Thoracic aorta (tissue), 1 donor: ENCODE data around the genes ARCN1 and CXCR5.

DNA sequence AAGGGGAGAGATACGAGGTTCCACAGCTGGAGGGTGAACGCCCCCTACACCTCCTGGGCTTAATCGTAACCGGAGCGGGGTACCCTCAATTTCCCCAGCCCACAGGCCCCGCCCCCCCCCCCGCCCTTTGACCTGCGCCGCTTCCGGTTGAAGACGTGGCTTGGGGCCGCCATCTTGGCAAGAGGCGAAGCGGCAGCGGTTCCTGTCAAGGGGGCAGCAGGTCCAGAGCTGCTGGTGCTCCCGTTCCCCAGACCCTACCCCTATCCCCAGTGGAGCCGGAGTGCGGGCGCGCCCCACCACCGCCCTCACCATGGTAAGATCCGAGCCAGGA, at the start of gene ARCN1:
ARCN1 (plus strand) TSS at position 172 of the 331 bp plus-strand sequence.
- RAMPAGE, long total RNA: start-site peak on the plus strand centred at position 182 of the sequence, 22 bp wide, 592 reads

- RAMPAGE, long total RNA: no peak
These were observed 12.5 kb upstream of the TREH start for GRCh38 chr11:118691877-118692401.

- RAMPAGE, long total RNA: no peak
These were observed 30.0 kb upstream of the DDX6 start for GRCh38 chr11:118820865-118821390.

DNA sequence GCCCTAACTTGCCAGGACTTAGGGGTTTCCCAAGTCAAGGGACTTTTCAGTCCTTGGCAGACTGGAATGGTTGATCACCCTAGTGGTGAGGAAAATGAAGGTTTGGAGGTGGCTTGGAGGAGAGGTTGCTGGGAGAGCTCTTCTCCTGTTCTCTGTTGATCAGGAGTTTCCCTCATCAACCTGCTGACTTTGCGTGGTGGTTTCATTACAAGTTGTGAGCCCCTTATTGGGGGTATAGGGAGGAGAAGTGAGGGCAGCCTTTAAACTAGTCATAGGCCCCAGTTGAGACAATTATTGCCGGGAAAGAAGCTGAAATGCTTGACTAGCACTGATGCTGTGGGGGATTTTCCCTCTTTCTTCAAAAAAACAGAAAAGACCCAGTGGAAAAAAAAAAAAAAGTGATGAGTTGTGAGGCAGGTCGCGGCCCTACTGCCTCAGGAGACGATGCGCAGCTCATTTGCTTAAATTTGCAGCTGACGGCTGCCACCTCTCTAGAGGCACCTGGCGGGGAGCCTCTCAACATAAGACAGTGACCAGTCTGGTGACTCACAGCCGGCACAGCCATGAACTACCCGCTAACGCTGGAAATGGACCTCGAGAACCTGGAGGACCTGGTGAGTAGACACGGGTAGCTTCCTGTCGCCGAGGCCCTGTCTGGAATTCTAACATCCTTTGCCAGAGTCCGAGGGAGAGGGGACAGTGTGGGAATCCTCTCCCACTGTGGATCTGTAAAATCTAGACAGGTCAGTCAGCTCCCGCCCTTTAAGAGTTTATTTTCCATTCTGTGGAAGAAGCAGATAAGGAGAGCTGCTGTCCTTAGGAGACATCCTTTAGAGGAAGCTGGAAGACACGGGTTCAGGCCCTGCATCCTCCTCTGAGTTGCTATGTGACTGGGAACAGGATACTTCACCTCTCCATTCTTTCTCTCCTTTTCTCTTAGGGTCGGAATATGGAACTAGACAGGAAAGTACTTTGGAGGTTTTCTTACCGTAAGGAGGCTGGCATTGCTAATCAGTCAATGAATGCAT, at the start of gene CXCR5:
CXCR5 (plus strand) TSS at position 514 of the 1,028 bp plus-strand sequence.
- RAMPAGE, long total RNA: no peak

DNA sequence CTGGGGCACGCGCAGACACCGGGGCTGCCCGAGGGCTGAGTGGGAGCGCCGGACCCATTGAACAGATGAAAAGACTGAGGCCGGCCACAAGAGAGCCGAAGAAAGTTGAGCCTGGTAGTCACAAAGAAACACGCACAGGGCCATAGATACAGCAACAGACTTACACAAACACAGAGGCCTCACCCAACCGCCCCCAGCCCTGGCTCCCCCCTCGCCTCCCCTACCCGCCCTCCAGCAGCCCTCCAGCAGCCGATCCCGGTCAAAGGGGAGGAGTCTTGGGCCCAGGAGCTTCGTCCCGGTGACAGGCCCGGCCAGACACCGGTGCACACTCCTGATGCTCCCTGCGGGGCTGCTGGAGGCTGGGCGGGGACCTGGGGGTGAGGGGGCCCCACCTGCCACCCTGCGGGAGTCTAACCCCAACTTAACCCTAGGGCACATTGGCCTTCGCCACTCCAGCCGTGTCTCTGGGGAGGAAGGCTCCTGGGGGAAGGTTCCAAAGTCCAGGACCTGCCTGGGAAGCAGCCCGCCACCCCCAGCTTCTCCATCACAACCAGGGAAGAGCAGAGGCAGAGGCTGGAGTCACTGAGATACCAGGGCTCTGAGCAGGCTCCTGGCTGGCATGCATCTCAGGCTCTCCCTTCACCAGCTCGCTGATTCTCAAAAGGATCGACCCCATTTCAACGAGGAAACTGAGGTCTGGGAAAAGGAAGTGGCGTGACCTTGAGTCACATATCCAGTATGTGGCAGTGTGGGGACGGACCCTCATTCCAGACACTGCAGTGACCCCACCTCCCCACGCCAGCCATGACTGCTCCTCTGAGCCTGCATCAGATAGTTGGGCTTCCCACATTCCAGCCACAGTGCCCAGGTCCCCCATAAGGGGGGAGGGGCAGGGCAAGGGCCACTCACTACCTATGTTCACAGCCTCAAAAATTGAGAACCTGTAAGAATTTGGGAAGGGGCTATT, 14.5 kb downstream of the BCL9L start:
- RAMPAGE, long total RNA: no peak

DNA sequence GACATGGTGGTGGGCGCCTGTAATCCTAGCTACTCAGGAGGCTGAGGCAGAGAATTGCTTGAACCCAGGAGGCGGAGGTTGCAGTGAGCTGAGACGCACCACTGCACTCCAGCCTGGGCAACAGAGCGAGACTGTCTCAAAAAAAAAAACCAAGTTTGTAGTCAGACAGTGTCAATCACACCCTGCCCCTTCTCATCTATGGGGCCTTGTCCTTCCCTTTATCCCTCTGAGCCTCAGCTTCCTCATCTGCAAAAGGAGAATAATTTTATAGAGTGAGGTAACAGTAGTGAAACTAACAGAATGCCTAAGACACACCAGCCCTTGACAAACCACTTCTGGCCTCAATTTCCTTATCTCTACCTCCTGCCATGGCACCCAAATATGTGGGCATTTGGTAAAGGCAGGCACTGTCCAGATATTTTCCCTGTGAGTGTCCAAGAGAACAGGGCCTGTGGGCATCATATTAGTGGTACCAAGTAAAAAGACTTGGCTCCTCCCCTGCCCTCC, 10.7 kb downstream of the BCL9L start:
- RAMPAGE, long total RNA: no peak

DNA sequence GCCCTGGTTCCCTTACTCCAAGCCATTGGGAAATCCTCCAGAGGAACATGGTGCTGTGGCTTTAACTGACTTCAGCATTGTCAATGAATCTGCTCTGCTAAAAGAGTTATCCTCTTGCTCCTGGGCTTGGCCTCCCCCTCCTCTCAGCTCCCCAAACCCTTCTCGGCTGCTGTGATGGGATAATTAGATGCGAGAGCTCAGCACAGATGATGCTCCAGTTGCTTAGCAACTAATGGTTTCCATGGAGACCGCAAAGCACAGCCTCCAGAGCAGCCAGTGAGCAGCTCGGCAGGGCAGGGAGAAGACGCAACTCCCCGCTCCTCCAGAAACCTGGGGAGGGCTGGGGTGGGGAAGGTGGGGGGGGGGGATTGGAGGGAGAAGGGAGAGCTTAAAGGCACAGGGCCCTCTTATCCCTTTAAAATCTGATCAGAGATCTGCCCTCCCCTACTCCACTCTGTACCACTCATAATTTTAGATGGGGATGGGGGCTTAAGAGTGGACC, 2.8 kb upstream of the UPK2 start:
- RAMPAGE, long total RNA: no peak

GRCh38 chr11:119113289-119114058, 6.3 kb downstream of the C2CD2L start:
- RAMPAGE, long total RNA: no peak

GRCh38 chr11:119306566-119307298, 10.2 kb downstream of the MCAM start:
- RAMPAGE, long total RNA: no peak

DNA sequence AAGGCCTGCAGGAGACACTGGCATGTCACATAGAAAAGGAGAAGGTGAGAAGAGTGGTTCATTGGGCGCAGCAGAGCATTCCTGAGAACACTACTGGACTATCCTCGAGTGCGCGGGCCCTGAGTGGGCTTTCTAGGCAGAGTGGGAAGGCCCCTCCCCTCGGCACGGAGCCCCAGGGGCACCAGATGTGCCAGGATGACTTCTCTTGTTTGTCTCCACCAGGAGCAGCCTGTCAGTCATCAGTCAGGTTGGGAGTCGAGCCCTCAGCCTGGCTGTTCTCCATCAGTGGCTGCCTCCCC, 9.2 kb downstream of the USP2 start:
- RAMPAGE, long total RNA: no peak

DNA sequence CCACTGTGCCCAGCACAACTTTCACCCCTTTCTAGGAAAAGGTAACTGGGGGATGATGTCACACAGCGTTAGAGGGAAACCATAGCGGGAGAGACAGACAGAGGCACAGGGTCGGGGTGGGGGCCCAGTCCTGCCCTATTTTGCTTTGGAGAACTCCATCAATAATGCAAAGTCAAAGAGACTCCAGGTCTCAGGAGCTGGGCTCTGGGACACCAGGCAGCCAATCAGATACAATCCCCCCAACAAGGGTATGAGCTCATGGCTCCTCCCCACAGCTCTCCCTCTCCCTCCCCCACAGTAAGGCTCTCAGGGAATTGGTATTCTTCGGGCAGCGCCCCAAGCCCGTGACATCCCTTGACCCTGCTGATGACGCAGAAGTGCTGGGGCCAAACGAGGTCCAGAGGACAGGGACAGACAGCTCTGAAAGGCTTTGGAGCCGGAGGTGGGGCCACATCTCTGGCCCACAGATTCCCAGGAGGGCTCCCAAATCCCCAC, 6.0 kb downstream of the USP2 start:
- RAMPAGE, long total RNA: no peak

GRCh38 chr11:119378854-119379624, 2.5 kb downstream of the USP2 start:
- RAMPAGE, long total RNA: no peak

GRCh38 chr11:119492395-119492663, 69.4 kb upstream of the THY1 start:
- RAMPAGE, long total RNA: no peak

- RAMPAGE, long total RNA: no peak
These were observed 34.7 kb downstream of the NECTIN1 start for GRCh38 chr11:119694167-119694854.

GRCh38 chr11:119699001-119699843, 29.8 kb downstream of the NECTIN1 start:
- RAMPAGE, long total RNA: no peak

DNA sequence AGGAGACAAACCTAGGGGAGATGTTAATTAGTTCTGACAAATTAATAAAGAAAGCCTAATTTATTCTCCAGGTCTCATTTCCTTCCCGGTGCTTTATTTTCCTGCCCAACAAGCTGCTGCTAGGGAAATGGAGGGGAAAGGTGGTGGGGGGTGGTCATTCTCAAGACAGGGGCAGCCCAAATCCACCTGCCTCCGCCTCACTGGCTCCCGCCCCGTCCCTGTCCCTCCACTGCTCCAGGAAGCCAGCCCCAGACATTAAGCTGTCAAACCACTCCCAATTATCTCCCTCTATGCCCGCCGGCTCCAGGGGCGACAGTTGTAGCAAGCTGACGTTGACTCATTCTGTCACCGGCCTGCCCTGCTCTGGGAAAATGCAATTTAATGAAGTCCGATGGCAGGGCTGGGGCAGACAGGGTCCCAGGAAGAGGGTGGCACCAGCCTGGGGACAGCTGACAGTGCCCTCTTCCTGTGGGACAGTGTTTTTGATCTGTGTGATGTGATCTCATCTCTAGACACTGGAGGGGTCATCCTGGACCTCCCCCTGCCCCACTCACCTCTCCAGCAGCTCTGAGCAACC, 27.3 kb downstream of the NECTIN1 start:
- RAMPAGE, long total RNA: no peak

DNA sequence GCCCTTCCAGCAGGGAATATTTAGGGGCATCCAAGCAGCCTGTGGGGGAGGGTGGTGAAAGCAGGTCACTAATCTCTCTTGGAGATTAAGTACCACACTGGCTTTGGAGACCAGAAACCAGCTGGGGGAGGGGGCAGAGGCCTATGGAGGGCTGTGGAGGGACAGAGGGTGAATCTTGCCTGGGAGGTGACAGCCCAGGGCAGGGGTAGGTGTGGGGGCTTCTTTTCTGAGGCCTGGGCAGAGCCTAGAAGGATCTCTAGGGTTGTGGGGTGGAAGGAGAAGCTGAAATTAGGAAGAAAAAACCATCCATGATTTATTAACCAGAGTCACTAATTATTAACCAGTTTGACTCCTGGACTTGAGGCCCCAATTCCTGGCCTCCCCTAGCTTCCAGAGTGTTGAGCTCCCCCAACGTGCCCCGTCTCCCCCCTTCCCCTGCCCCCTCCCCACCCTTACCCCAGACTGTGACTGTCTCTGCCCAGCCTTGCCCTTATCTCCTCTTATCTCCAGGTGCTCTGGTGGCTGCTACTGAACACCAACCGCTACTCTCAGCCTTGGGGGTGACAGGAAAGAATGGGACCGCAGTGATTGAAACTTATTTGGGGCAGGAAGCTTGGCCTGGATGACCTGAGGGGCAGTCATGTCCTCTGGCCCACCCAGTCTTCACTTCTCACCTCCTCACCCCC, 15.8 kb downstream of the NECTIN1 start:
- RAMPAGE, long total RNA: no peak

DNA sequence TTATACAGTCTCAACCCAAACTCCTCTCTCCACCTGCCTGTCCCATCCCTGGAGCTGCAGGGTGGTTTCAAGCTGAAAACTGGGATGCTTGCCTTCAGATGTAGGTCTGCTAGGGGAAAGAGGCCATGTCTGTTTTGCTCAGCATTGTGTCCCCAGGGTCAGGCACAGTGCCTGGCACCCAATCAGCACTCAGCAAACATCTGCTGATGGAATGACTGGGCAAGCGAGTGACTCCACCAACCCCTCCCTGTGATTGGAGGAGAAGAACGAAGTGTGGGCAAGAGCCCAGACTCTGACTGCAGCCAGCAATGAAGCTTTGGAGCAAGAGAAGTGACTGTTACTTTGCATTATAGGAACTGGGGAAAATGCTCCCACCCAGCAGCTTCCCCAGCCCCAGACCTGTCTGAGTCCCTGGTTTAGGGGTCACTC, 147.6 kb downstream of the TRIM29 start:
- RAMPAGE, long total RNA: no peak

DNA sequence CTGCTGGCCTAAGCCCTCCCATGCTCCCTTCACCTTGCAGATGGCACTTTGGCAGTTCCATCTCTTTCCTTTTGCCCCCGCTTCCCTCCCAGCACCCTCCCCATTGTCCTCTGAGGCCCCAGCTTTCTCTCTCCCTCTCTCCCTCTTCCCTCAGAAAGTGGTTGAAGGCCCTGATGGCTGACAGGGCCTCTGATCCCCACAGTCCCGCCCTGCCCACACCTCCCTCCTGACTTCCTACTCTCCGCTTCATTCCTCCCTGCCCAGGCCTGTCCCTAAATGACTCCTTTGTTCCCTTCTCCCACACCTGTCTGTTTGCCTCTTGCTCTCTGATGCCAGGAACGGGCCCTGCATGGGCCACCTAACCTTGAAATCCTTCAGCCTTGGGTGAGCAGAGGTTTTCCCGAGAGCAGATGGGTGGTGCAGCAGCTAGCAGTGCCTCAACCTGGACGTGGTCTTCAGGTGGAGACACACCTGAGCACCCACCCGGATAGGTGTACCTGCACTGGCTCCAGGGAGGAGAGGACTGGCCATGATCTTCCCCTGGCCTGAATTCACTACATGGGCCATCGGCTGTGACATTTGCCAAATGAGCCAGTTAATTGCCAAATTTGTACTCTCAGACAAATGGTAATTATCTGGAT, 5.7 kb downstream of the TRIM29 start:
- RAMPAGE, long total RNA: no peak

DNA sequence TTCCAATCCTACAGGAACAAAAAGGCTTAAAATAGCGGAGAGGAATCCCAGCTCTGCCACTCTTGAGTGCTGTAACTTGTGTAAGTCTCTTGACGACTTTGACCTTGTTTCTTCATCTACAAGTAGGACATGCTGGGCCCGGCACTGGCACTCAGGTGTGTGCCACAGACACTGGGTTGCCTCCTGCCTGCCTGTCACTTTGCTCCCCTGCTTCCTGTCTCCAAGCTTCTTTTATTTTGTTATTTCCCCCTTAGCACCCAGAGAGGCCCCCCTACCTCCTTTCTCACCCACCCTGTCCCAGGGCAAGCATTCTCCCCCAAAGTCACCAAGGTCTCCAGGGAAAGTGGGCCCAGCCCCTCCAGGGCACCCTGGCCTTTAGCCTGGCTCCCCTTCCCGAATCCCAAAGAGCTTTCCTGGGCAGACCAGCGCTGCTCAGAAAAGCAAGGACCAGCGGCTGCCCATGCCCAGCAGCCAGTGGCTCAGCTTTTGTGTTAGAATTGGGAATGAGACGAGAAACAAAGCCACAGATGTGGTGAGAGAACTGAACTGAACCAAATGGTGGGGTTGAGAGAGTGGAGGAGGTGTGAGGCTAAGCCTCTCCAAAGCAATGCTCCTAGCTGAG, 4.5 kb downstream of the TRIM29 start:
- RAMPAGE, long total RNA: no peak